ENCODE measurements around a stretch of chr1.

GRCh38 chr1:8017533-8017999, 8.5 kb downstream of the ERRFI1 start:
- PRO-cap: no peak

DNA sequence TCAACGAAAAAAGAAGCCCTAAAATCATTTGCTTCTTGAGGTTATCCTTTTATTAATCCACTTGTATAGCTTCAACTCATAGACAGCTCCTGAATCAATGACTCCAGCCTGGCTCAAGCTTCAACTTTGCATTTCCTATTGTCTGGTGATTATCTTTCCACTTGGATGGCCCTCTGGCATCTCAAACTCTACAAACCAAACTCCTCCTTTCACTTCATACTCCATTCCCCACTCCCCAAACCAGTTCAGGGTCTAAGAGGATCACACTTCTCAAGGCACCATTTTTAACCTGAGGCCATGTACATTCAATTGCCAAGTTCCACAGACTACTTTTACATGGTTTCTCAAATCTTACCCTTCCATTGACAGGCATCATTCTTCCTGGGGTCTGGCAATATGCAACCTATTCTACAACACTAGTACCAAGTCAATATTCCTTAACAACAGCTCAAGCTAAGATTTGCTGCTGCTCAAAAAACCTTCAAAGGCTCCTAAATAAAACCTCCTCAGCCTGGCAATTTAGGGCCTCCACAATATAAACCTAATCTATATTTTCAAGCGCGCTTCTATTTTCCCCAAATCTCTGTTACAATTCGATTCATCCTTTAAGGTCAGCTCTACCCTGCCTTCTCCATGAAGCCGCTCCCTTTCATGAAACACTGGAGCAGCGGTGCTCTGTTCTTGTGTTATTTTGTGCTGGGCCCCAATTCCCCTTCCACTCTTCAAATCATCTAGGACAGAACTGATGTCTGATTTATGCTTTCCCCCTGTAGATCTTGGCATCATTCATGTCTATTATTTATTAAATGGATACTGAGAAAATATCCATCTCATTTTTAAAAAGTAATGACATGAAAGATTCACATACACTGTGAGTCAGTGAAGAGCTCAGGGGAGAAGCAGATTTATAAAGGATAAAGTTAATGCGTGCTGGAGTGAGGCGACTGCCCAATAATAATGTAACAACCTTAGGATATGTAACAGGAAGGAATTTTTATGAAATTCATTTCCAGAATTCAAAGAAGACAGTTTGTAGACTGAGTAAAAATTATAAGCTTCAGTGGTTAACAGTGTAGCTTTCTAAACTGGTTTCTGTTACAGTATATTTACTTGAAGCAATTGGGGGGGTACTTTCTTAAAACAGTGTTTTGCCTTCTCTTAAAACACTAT, 7.0 kb downstream of the ERRFI1 start:
- PRO-cap: no peak

DNA sequence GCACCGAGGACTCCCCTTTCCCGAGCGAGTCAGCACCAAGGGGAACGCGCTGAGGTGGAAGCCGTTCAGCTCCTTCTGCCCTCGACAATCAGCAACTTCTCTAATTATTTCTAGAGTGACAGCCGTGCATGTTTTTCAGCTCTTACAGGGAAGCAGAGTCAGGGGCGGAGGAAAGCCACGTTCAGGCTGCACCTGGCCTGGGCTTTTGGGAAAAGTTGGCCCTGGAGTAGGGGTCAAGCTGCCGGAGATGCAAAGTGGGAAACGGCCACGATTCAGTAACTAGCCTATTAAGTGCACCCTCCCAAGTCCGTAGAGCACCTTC, 667 bp downstream of the SLC45A1 start:
- PRO-cap: no peak

- PRO-cap: no peak
Observed at GRCh38 chr1:8357886-8359225, 40.4 kb downstream of the SLC45A1 start.

DNA sequence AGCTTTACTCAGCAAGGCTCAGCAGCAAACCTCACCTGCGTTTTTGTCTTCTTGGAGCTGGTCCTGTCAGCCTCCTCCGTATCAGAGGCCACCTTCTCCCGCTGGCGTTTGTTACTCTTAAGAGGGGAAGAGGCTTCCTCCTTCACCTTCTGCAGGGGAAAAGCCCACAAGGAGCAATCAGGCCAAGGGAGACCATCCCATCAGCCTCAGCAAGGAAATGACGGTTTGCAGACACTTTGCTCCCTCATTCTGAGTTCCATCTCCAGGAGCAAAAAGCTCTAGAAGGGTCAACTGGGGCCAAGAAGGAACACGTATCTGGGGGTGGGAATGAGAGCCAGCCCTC, 43.8 kb downstream of the SLC45A1 start:
- PRO-cap: no peak

DNA sequence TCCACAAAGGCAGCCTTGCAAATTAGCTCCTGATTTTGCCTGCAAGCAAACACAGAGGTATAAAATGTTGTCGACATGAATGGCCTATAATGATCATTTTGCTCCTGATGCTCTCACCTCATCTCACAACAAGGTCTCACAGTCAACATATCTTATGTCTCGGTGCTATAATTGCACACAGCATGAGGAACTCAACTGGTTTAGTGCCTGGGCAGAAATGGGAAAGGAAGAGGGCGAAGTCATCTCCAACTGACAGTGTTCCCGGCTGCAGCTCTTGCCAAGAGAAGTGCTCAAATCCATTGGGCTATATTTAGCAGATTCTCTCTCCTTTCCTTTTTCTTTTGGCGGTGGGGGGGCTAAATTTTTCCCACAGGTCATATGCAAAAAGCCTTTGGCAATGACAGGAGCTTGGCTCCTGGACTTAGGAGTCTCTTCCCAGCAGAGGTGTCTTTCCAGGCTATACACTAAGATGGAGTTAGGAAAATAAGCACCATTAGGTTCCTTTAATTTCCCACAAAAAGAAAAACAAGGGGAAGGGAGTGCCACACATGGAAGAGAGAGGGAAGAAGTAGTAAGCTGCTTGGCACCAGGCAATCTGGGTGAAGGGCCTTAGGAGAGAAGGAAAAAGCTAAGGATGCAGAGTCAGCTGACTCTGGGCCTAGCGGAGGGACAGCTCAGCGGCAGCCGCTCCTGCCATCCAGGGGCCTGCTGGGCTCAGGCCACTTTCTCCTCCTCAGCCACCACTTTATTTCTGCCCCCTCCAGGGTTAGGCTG, 53.2 kb downstream of the SLC45A1 start:
- PRO-cap: no peak

DNA sequence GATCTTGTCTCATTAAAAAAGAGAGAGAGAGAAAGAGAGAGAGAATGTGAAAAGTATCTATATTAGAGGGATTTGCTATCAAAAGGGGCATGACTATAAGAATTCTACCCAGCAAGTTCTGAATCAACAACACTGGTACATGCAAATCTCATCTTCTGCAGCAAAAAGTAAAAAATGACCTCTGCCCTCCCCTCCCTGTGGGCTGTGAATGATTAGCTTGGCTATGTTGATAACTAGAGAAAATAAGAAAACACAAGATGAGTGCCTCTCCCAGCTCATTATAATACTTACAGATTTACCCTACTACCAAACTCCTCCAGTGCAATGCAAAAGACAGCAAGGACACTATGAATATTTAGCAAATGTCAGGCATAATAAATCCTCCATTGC, 102.4 kb downstream of the SLC45A1 start:
- PRO-cap: no peak

DNA sequence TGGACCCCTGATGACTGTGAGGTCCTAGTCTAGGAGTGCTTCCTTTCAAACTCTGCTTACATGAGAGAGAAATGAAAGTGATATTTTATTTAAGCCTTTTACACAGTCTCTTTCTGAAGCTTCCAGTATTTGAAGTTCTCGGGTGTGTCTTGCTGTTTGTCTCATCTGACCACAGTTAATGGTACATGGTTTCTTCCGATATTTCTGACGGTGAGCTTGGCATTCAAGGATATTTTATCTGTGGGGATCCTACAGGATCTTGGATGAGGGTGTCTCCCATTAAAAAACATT, 215.3 kb downstream of the SLC45A1 start:
- PRO-cap: no peak

- PRO-cap: no peak
Observed at GRCh38 chr1:8590658-8591226, 226.7 kb downstream of the RERE start.

- PRO-cap: no peak
Observed at GRCh38 chr1:8604113-8604703, 213.2 kb downstream of the RERE start.

DNA sequence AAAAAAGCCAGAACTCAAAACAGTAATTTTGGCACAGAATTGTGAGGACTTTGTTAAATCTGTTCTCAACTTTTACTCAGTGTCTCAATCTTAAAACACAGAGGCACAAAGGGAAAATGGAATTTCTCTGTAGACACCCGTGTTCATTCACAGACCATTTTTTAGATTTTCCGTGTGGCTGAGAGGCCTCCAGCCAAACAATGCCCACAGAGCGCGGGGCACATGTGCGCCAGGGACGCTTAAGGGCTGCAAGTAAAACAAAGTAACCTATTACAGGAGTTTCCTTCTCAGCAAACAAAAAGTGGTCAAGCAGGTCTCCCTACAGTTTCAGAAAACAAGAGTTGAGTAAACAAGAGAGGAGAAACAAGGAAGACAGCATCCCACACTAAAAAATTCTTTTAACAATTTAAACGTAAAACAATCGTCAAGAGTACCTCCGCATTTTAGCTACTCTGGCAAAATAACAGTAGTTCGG, 115.3 kb downstream of the RERE start:
- PRO-cap: no peak

GRCh38 chr1:8789288-8790087, 28.0 kb downstream of the RERE start:
- PRO-cap: no peak

DNA sequence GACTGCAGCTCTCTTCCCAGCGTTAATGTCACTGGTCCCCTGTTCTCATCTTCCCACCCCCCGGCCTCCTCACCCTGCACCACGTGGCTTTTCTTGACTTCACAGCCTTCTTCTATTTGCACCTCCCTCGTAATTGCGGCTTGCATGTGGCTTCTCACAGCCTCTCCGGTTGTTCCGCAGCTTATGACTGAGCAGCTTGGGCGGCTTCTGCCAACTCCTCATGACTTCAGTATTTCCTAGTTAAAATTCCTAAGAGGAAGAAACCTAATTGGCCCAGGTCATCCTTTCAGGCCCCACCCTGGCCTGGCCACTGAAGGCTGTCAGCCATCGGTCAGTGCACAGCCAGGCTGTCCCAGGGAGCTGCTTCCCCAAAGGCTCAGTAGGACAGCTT, 8.5 kb upstream of the RERE start:
- PRO-cap: no peak

DNA sequence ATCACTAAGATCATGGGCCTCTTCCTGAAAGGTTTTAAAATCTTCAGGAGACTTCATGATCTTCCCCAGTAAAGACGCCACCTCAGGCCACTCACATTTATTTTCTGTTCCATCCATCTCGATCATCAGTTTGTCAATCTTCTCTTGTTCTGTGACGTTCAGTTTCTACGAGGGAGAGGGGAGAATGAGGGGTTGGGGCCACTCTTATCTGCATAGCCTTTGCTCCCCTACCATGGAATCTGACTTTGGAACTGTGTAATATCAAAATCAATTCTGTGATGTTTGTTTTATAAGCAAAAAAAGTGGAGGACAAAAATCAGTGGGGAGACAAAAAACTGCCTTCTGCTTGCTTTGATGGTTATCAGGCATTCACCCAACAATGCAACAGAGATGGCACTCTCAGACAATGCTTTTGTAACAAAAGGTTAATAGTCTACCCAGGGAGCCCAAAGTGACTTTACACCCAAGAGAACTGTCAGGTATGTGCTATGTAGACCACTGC, 10.5 kb downstream of the ENO1 start:
- PRO-cap: no peak

DNA sequence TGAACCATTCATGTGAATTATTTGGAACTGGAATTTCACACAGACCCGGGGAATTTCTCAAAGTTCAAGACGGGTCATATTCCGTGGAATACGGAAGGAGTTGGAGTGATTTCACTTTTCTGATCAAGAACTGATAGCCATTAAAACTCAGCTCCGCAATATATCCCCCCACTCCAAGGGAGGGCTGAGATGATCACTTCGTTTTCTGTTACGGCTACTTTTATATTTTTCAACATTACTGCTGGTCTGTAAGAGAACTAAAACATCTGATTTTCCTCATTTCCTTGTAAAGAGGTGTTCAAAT, 1.1 kb upstream of the ENO1 start:
- PRO-cap: no peak

DNA sequence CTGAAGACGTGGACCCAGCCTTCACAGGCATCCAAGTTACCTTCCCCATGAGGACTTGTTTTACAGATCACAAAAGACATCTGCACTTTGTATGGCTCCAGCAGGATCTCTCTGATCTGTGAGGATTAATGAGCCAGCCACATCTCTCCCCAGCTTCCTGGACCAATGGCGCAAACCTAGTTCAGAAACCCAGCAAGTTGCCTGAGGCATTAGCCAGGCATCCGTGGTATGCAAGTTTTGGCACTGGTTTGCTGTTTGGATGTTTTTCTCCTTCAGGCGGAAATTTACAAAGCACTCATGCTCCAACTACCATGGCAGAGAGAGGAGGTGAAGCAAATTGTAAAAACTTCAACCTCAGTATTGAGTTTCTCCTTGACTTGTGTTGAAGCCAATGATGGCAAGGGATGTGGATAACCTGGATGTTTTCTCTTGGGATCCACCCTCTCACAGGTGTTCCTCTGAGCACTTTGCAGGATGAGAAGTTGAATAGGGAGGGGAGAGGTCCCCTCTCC, 25.5 kb upstream of the ENO1 start:
- PRO-cap: no peak

DNA sequence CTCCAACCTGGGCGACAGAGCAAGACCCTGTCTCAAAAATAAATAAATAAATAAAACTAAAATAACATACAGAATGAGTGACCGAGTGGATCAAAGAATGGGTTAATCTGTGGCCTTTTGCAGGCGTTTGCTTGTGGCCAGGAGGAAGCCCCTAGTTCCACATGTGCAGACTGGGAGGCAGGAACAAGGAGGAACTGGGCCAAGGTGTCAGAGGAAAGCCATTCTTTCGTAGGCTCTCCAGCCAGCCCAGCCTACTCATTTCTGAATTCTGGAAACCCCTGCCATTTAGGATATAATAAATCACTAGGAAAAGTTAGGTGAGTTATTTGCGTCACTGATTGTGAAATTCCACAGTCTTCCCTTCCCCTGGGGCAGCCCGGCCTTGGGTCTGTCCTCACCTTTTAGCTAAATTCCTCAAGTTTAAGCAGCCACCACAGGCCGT, 18.4 kb downstream of the GPR157 start:
- PRO-cap: no peak

DNA sequence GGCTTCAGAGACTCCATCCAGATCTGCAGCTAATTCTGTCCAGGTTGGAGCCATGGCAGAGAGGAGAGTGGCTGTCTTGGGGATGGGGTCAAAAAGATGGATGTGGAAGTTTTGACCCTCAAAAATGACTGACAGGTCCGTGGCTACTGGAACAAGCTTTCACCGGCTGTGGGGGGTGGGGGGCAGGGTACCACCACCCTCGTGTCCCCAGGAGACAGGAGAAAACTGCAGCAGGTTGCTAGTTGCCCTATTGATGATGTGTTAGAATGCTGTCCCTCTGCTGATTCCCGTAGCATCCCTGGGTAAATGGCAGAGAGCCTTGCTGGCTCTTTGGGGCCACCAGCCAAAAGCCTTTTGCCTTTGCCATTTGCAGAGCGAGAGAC, 30.1 kb upstream of the GPR157 start:
- PRO-cap: no peak

DNA sequence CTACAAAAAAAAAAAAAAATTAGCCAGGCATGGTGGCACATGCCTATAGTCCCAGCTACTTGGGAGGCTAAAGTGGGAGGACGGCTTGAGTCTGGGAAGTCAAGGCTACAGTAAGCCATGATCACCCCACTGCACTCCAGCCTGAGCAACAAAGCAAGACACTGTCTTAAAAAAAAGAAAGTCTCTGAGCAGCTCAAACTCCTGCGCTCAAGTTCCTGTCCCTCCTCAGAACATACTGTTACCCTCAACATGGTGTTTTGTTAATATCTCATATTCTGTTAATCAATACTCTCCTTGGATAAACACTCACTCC, 43.0 kb upstream of the GPR157 start:
- PRO-cap: no peak

DNA sequence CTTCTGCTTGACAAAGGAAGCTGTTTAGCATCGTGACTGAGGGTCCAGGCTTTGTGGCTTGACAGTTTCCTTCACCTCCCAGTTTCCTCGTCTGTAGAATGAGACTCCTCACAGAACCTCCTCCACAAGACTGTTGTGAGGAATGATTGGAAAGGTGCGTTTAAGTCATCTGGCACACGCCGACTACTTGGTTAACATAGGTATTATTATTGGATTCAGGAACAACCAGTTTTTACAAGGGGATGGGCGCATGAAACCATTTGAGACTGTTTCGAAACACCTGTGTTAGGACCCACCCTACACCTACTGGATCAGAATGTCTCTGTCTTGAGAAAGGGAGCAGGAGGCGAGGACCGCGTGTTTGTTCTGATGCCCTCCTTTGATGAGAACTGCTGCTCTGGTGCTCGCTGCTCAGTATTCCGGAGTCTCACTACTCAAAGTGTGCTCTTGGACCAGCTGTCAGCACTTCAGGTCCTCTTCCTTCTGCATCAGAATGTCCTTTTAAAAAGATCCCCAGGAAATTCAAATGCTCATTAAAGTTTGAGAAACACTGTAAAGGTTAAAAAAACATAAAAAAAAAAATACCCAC, 7.3 kb downstream of the H6PD start:
- PRO-cap: no peak